Epidermal melanocyte (primary cell): Measurements from ENCODE around the gene TGIF1.

- RRBS, result no CpG with 5 or more reads among the region's 10 CpGs
Measured at GRCh38 chr18:2890427-2891246, 43.8 kb downstream of the EMILIN2 start.

DNA sequence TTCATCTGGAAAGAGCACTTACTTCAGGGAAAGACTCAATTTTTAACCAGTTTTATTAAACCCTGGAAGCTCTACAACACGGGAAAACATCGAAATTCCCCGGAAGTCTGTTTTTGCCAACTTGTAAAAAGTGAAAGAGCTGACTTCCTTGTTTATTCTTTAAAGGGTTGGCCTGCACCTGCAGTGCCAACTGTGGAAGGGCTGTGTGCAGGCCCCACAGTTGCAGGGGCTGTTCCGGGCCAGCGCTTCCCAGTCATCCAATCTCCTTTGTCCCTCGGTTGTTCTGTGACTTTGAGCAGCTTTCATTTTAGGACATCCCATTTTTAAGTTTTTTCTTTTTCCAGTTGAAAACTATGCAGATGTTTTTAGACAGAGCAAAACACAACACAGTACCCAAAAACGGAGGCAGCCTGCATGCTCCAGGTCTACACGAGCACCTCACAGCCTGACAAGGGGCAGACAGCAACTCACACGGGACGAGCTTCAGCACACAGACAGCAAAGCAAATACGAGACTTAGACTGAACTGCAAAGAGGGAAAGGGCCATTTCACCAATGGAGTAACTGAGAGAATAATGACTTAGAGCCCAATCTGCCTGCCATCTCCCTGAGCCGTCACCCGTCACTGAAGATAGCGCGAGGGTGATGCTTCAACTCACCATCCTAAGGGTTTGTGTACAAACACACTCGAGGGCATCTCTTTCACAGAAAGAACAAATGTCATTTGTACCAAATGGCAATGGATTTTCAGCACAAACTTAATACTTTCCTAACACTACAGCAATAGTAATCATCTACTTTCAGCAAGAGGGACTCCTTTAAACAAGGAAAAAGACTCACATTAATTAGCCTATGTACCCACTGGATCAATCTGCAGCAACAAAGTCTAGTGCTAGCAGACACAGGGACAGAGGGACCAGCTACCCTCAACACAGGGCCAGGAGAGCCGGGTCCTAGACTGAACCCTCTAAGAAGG, 70.7 kb downstream of the EMILIN2 start:
- RRBS, result no CpG with 5 or more reads among the region's 17 CpGs

- RRBS, result no CpG with 5 or more reads among the region's 3 CpGs
Measured at GRCh38 chr18:2963059-2963640, 49.8 kb downstream of the LPIN2 start.

DNA sequence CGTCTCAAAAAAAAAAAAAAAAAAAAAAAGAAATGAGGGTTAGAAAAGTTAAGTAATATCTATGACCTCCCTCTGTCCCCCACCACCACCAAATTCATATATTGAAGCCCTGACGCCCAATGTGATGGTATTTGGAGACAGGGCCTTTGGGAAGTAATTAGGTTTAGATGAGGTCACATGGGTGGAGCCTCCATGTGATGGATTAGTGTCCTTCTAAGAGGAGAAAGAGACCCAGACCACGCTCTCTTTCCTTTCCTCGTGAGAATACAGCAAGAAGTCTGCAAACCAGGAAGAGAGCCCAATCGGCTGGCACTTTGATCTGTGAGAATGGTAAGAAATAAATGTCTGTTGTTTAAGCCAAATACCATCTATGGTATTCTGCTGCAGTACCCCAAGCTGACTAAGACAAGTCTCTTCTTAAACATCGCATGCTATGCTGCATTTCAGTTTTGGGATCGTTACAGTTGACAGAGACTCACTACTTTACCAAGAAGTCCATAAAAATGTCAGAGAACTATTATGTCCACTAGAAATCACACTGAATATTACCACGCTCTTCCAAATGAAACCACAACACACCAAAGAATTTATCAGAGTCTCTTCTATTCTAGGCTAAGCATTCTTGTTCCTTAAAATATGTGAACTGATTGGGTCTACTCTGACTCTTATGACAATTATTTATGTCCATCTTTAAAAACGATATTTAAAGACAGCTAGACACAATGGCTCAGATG, 48.5 kb downstream of the LPIN2 start:
- RRBS, result no CpG with 5 or more reads among the region's 9 CpGs

DNA sequence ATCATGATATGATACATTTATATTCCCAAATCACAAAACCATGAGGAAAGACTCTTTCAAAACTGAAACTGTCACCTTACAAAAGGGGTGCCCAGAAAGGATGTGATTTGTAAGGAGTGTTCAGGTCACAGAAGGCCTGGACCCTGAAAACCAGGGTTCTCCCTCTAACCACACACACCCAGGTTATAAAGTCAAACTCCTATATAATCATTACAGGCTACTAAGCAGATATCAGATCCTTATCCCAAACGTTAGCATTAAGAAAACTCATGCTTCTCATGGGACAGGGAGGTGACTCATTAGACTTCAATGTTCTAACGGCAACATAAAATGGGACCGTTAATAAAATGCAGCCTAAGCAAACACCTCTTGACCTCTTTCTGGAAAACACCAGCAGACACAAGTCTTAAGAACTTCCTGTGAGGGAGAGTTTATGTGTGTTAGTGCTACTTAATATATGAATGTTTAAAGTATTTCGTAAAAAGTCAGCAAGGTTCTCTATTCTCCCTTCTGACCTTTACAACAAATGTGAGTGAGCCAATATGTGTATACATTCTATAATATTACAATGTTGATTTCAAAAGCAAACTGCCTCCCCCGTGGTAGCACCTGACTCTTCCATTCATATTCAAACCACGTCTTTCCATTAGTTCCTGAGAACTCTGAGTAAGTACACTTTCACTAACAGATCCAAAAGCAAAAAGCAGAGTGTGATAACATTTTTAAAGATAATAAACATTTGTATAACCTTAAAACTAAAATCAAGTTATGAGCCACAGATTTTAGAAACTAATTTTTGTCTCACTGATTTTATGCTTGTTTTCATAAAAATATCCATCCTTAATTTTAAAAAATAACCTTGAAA, 31.6 kb downstream of the LPIN2 start:
- RRBS, result no CpG with 5 or more reads among the region's 6 CpGs

GRCh38 chr18:2982334-2983334, 30.3 kb downstream of the LPIN2 start:
- RRBS, result no CpG with 5 or more reads among the region's 3 CpGs

DNA sequence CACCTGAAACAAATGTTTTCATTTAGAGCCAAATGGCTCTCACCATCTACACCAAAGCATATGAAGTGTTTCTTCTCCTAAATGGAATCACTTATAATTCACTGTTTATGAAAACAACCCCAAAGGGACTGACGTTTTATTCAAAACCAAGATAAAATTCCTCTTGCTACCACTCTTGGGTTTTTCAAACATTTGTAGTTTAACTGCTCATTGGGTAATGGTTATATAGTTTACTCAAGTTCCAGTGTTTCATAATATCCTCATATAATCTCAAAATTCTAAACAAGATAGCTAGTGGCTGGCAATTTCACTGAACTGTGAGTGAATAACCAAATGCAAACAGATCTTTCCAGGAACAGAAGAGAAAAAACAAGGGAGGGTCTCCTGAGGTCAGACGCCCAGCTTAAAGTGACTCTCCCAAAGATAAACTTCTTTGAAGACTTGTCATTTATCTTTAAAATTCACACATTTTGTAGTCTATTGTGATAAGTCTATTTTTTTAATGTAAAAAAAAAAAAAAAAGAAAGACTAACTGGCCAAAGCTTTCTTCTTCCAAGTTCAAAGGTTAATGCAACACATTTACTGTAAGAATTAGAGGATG, 26.8 kb downstream of the LPIN2 start:
- RRBS, result no CpG with 5 or more reads among the region's 2 CpGs

- RRBS, result no CpG with 5 or more reads among the region's 15 CpGs
Measured at GRCh38 chr18:3027316-3028208, 14.6 kb upstream of the LPIN2 start.

DNA sequence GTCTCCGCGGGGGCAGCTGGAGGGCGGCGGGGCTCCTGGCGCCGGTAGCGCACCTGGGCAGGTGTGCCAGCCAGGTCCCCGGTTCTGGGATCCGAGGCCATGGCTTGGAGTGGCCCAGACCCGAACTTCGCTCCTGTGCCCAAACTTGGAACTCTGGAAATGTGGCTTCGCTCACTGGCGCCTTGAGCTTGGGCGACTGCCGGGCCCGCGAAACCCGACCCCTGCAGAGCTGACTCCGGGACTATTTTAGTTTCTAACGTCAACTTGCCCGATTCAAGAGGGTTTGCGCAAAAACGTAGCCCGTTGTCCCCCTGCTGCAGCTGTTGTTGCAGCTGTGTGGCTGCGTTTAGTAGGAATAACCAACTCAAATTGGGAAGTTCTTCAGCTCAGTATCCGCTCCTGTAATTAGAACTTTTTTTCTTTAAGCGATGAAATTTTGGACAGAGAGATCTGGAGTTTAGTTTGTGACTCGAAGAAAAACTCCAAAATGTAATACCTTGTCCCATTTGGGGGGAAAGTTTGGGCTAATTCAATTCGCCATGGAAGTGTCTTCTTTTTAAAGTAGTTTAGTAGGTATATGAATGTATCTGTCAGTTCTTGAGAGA, 458 bp downstream of the MYL12A start:
- RRBS, result 5% methylated on average over 13 of the region's 29 CpGs

DNA sequence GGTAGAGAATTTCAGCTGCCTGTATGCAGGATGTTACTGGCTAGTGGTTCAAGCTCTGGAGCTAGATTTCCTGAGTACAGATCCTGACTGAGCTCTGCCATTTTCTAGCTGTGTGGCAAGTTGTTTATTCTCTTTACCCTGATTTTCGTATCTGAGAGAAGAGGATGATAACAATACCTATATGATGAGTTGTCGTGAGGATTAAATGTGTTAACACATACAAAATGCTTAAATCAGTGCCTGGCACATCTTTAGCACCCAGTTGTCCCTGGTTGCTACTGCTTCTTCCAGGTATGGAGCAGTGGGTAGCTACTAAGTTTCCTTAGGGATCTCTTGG, 1.8 kb downstream of the MYL12B start:
- RRBS, result no CpG with 5 or more reads among the region's 2 CpGs

DNA sequence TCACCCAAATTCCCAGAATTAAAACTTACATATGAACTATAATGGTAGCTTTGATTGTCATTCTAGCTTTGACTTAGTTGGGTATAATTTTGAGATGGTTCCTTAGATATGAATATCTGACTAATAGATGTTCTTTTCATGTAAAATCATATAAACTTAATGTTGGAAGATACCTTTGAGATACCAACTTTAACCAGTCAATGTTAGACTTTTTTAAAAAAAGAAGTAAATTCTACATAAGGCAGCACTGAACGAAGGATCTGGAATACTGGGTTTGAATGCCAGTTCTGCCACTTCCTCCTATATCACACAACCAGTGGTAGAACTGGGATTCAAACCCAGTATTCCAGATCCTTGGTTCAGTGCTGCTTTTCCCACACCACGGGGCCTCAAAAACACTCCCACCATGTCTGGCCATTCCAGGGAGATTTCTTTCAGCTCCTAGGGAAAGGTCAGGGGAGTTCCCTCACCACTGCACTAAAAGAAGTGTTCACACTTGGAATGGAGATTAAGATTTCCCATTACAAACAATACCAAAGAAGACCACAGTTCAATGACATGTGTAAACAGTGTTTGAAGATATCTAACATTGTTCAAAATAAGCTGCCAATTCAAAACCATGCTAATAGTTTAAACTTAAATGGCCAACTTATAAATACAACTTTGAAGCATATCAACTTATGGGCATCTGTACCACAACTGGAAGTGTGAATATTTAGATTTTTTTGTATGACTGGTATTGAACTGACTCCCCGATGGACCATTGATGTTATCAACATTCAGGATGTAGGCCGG, 14.2 kb downstream of the MYL12B start:
- RRBS, result no CpG with 5 or more reads among the region's 4 CpGs

DNA sequence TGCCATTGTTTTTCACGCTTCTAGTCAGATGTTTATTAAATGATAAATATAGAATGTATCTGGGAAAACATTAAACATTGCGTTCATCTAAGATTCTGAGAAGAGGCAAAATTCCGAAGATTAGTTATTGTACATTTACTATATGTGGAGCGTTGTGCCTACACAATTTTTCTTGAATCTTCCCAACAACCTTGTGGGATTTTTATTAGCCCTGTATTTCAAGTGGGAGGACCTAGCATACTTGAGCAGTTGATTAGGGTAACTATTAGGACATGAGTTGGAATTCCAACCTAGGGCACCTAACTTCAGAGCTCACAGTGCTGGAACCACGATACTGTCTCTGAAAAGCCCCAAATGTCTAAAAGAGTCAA, 16.5 kb downstream of the MYL12B start:
- RRBS, result no CpG with 5 or more reads among the region's 5 CpGs

- RRBS, result no CpG with 5 or more reads among the region's 32 CpGs
Measured at GRCh38 chr18:3411694-3412388, 38.1 kb upstream of the TGIF1 start.

DNA sequence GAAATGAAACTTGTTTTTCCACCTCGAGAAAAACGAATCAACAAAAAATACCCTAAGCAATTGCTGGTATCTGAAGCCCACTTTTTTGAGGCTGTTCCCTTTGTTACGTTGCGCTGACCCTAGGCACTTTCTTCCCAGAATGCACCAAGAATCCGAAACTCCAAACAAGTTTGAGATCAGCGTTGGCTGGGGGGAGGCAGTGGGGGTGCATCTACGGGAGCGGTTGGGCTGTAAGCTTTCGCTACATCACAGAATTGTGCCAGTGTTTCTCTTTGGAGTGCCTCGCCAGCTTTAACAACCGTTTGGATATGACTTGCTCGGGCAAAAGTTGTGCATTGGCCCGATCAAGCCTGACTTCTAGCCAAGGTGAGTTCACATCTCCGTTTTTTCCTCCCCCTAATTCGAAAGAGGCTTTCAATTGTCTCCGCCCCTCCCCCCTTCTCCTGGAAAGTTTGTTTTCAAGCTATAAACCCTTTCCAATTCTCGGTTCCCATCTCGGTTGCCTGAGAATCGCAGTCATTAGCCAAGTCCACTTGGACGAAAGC, 2.5 kb upstream of the TGIF1 start:
- RRBS, result no CpG with 5 or more reads among the region's 20 CpGs

GRCh38 chr18:3450149-3451121, at the start of gene TGIF1:
Gene TGIF1, plus strand, starts transcription at chr18:3450172.
- RRBS, result 2% methylated on average over 6 of the region's 83 CpGs

- RRBS, result no CpG with 5 or more reads among the region's 25 CpGs
Measured at GRCh38 chr18:3596197-3597263, 146.6 kb downstream of the TGIF1 start.

GRCh38 chr18:3604413-3605455, 154.8 kb downstream of the TGIF1 start:
- RRBS, result no CpG with 5 or more reads among the region's 15 CpGs

DNA sequence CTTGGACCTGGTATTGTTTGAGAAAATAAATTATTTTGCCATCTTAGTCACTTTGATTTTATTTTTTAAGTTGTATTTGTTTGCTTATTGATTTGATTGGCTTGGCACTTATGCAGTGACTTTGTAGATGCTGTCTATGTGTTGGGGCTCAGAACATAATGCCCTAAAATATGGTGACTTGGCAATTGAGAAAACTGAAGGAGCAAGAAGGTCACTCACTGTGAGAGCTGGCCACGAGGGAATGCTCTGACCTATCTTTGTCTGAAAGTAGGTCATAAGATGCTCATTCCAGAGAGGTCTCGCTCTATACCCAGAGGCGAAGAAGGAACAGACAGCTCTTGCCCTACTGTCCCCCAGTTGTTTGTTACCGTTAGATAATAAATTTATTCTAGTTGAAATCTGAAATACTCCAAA, 158.5 kb downstream of the TGIF1 start:
- RRBS, result no CpG with 5 or more reads among the region's 4 CpGs

- RRBS, result no CpG with 5 or more reads among the region's 11 CpGs
Measured at GRCh38 chr18:3620660-3621359, 170.8 kb downstream of the TGIF1 start.

DNA sequence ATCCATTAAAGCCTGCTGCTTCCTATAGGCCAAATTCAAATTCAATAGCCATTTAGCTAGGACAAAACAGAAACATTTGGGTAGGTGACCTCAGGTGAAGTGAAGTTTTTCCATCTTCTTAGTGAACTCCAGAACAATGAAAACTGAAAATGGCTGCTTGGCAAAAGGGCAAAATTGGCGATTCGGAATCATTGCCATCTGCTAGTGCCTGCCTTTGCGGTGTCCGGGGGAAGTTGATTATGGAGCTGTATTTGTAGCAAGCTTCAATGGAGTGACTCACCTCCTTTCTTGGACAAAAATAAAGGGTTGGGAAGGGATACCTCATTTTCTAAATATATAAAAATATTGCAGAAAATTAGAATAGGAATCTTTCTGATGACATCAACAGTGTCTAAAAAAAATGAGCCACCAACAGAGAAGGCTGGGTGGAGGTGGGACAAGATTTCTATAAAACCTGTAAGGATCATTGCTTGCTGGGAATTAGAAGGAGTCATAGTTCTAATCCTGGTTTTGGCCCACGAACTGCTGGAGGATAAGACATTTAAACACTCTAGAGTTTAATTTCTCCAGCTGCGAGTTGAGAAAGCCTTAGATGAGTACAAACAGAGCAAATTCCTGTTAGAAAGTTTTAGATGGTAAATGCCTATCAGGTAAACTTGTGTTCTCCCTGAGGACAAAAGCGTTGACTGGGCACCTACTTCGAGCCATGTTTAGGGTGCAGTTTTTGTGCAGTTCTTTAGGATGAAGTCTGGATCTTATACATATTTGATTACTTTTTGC, 460.7 kb downstream of the TGIF1 start:
- RRBS, result no CpG with 5 or more reads among the region's 8 CpGs